GM23338 (cell line): Measurements from ENCODE around the gene C9orf153.

- PRO-cap = no peak
- RAMPAGE, long total RNA = no peak
Observed at GRCh38 chr9:84813742-84814432, 144.4 kb downstream of the NTRK2 start.

- PRO-cap = no peak
- RAMPAGE, long total RNA = no peak
Observed at GRCh38 chr9:84954040-84954645, 284.6 kb downstream of the NTRK2 start.

GRCh38 chr9:85940673-85940976, 321 bp upstream of the NAA35 start:
- PRO-cap = bidirectional peak, plus-strand start at chr9:85941197, minus-strand start at chr9:85940884
- RAMPAGE, long total RNA = no peak

DNA sequence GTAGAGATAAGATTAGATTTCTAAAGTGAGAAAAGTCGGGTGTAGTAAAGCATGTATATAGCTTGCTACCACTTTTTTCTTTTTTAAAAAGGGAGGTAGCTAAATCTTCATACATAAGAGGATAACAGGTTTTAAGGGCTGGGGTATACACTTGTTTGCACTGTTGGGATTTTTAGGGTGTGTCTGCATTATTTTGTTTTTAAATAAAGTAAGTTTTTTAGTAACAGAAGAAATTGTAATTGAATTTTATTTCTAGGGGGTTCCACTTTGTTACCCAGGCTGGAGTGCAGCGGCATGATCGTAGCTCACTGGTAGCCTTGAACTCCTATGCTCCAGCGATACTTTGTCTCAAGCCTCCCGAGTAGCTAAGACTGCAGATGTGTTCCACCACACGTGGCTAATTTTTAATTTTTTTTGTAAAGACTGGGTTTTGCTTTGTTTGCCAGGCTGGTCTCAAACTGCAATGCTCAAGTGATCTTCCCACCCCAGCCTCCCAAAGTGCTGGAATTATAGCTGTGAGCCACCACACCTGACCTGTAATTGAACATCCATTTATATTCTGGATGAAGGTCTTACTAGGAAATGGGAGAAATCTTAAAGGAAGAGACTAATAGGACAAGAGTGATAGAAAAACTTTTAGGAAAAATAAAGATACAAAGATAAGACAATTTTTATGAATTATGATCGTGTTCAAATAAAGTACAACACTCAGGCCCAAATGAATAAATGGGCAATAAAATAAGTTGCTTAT, 24.9 kb downstream of the NAA35 start:
- PRO-cap = no peak
- RAMPAGE, long total RNA = no peak

DNA sequence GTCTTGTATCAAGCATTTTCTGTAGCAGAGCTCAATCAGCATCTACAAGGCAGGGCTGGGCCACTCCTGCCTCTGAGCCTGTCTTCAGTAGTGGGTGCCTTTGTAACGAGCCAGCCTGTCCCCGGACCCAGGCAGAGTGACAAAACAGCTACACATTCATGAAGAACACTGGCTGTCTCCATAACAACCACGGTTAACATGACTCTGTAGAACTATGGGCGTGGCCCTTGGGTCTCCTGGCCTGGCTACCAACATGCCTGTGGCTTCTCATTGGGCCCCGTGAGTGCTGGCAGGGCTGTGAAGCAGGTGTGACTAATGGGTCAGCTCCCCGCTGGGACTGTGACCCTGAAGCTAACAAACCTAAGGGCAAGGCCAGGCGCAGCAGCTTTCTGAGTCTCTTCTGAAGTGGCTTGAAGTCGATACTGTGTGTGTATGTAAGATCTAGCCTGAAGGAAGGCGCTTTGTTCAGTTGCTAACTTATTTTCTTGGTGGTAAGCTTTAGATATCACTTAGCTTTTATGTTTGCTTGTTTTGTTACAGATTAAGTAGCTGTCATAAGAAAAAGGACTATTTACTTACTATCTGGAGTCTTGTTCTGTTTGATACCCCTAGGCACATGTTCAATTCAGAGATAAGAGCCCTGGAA, 28.0 kb upstream of the GOLM1 start:
- PRO-cap = bidirectional peak, plus-strand start at position 354 of the sequence, minus-strand start at position 138 of the sequence
- RAMPAGE, long total RNA = no peak

- PRO-cap = no peak
- RAMPAGE, long total RNA = no peak
Observed at GRCh38 chr9:86259538-86259947, at the start of gene C9orf153. TSS of gene C9orf153 (minus strand) at chr9:86259657.

DNA sequence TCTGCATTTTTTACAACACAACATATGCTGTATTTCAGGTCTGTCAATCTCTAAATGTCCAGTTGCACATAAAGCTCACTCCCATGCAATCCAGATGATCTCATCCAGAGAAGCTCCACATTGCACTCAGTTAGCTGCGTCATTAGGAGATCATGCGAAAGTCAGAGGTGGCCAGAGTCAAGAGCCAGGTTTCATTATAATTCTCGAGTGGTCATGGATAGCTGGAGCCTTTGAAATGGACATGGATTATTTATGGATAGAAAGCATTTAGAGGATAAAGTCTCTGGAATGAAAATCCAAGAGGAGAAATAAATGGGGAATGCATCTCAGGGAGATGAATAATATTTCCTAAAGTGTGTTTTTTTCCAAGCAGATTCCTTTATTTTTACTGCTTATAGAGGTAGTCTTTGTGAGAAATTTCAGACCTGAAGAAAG, 232.2 kb downstream of the GAS1 start:
- PRO-cap = no peak
- RAMPAGE, long total RNA = no peak

DNA sequence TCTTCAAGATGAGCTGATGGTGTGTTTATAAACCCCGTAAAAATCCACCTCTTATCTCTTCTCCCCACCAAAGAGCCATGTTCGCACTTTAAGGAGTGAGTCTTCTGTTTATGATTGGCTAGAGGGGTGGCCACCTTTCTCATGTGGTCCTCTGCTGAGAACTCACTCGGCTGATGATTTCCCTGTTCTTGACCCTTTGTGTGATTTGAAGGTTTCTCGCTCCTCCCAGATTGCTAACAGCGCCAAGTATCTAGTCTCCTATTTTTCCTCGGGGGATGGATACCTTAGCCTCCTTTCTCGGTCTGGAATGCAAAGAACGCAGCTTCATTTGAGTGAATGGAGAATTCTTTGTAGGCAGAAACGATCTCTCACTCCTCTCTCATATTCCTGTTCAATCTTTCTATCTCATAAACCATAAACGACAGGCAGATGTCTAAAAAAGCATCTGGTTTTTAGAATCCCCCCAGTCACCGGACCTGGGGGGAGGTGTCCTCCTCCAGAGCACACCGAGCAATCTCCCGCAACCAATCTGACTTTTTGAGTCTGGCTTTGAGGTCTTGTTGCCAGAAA, 159.9 kb upstream of the DAPK1 start:
- PRO-cap = bidirectional peak, plus-strand start at position 290 of the sequence, minus-strand start at position 202 of the sequence
- RAMPAGE, long total RNA = no peak

GRCh38 chr9:87497127-87497339, 634 bp upstream of the DAPK1 start:
- PRO-cap = unidirectional peak, plus-strand start at chr9:87497274
- RAMPAGE, long total RNA = no peak

DNA sequence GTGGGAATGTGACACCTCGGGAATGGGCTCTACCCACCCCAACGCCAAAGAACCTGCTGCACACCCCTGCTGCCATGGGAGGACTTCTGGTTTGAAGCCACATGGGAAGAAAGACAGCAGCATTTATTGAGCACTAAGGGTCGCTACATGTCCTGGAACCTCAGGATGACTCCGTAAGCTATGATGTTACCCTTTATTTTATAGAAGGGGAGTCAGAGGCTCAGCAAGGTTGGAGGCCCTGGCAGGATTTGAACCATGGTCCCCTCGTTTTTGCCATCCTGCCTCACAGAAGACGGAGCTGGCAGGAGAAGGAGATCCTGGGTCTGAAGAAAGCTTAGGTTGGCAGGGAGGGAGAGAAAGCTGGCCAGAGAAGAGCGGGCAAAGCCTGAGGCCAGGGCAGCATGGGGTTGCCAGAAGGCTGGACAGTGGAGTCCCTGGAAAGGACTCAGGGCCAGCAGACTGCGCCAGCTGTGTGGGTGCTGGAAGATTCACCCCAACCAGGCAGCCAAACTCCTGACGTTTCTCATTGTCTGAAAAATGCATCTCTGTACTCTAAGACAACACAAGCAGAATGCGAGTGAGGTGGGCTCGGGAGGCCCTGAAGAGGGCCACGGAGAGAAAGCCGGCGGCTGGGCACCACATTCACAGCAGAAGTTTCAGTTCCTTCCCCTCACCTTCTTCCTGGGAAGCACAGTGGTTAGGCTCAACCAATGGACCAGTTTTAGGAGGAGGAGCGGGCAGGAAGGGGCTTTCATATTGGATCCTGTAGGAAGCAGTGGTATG, 90.9 kb upstream of the CTSL start:
- PRO-cap = no peak
- RAMPAGE, long total RNA = no peak

GRCh38 chr9:87640307-87641061, 85.4 kb upstream of the CTSL start:
- PRO-cap = no peak
- RAMPAGE, long total RNA = no peak

- PRO-cap = no peak
- RAMPAGE, long total RNA = no peak
Observed at GRCh38 chr9:87727557-87728291, 1.8 kb downstream of the CTSL start.

GRCh38 chr9:87812440-87812698, 70.3 kb upstream of the SPATA31E1 start:
- PRO-cap = unidirectional peak, minus-strand start at chr9:87812550
- RAMPAGE, long total RNA = no peak

DNA sequence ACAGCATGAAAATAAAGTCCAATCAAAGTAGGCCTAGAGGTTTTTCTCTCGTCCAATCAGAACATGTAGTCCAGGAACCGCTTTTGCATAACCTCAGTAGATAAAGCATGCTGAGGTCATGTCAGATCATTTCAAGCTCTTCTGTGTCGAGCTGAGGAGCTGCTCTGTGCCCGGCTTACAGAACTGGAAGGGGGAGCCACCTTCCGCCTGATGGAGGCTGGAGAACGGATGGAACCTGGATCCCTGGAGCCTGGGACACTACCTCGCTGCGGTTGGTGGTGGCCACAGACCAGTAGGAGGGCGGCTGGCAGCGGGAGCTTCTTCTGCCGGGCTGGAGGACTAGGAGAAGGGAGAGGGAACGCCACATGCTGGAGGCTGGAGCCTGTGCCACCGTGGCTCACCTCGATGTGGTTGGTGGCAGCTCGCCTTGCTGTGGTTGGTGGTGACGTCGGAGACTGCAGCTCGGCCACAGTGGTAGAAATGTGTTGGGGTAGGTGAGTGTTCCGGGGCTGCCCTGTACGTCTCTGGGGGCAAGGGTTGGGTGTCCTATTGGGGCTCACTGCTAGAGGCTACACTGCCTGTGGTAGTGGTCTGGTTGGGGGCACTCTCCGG, 24.6 kb downstream of the SPATA31C2 start:
- PRO-cap = no peak
- RAMPAGE, long total RNA = no peak

DNA sequence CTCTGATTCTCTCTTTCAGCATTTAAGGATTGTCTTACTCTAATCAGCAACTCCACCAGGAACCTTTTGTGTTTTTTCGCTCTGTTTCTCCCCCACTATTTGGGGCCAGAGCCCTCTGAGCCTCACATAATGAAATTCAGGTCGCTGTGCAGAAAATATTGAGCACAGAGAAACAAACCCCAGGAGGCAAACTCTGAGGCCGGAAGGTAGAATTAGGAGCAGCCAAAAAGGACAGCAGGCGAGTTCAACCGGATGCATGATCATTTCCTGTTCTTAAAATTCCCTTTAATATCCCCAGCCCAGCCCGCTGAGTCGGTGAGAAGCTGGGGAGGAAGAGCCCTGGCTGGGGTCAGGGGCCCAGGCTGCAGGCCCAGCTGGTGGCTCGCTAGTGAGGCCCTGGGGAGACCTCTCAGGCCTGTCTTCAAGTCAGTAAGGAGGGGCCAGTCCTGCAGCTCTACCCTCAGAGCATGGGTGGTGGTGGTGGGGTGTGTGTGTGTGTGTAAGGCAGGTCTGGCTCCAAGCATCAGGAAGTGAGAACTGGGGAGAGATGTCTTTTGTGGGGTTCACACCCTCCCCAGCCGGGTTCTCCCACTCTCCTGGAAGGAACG, 213.4 kb upstream of the S1PR3 start:
- PRO-cap = no peak
- RAMPAGE, long total RNA = no peak

DNA sequence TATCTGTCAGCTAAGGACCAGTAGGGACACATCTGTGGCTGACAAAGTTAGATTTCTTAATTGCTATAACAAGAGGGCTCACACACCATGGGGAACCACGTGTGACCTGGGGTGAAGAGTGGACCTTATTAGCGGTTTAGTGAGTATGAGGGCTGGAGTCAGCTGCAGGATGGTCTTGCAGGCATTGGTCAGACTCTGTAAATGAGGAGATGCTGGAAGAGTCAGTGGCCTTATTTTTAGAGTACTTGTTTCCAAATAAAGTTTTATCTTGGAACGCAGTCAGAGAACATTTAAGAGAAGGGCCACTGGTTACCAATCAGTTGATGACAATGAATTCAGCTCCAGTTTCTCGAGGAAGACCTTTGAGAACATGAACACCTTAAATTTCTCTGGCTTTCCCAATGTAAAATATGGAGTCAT, 186.0 kb upstream of the S1PR3 start:
- PRO-cap = no peak
- RAMPAGE, long total RNA = no peak

GRCh38 chr9:88949517-88949959, 41.7 kb upstream of the S1PR3 start:
- PRO-cap = no peak
- RAMPAGE, long total RNA = no peak

DNA sequence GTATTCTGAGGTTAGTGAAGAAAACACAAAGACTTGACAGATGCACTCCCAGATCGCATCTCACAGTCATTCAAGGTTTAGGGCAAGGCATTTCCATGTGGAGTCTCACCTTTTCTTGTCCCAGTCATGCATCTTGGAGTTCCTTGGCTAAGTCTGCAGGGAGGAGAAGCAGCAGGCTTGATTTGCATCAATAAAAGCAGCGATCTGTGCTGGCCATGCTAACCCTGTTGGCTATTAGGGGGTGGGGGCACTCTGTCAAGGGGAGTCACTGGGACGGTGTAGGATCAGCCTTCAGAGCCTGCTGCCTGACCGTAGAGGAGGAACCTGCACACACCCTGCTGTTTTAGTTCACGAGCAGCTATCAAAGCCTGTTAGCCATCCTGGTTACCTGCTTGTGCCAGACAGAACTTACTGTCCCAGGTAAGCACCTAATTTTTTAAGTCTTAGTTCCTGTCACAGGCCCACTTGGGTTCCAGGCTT, 43.5 kb downstream of the SECISBP2 start:
- PRO-cap = no peak
- RAMPAGE, long total RNA = no peak

- PRO-cap = no peak
- RAMPAGE, long total RNA = no peak
Observed at GRCh38 chr9:89408496-89409308, 89.2 kb downstream of the SEMA4D start.

- PRO-cap = no peak
- RAMPAGE, long total RNA = no peak
Observed at GRCh38 chr9:89427638-89428058, 70.3 kb downstream of the SEMA4D start.